HT1080 (cell line): ENCODE measurements around a stretch of chr20.

GRCh38 chr20:49750563-49751045 lies 36.9 kb upstream of the B4GALT5 start:
RAMPAGE:
- cytosol, long total RNA = no peak
- long total RNA = no peak
- nucleus, long total RNA = no peak

DNA sequence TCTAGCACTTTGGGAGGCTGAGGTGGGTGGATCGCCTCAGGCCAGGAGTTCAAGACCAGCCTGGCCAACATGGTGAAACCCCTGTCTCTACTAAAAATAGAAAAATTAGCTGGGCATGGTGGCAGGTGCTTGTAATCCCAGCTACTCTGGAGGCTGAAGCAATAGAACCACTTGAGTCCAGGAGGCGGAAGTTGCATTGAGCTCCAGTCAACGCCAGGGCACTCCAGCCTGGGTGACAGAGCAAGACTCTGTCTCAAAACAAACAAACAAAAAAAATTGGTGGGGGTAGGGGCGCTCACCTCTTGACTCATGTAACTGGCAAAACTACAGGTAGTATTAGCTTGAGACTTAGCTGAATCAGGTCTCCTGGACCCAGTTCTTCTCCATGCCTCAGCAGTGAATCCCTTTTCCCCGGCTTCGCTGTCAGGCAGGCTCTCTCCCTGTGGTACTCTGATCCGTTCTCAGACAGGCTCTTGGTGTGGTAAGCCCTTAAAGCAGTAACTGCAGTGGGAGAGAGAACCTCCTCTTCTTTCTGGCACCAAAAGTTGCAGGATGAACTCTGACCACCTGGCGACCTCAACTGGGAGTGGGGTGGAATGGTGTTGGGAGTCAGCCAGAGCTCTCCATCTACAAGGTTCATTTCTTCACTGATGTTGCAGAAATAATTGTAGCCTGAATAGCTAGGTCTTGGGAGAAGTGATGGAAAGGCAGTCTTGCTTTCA lies 12.9 kb downstream of the SLC9A8 start:
RAMPAGE:
- cytosol, long total RNA = no peak
- long total RNA = no peak
- nucleus, long total RNA = no peak

DNA sequence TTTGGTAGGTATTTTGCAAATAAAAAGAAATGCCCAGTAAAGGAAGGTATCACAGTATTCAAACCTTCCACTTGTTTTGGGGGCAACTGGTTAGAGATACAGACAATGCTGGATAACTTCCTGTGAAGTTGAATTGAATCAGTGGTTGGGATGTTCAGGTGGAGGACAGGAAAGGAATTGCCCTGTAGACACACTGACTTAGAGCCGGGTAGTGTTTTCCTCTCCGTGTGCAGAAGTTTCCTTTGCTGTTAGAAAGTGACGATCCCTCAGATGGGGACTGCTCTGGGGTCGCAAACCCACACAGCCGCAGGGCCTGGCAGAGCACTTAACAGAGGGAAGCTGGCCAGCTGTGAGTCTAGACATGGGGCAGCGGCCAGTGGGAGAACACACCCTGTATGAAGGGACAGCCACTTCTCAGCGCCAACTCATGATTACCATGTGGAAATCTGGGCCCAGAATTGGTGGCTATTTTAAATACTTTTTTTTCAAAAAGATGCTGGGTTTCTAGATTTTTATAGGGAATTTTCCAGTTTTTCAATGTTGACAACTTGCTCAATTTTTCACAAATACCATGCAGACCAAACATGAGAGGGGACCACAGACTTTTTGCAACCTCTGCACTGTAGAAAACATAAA lies 39.3 kb downstream of the SLC9A8 start:
RAMPAGE:
- cytosol, long total RNA = no peak
- long total RNA = no peak
- nucleus, long total RNA = no peak

DNA sequence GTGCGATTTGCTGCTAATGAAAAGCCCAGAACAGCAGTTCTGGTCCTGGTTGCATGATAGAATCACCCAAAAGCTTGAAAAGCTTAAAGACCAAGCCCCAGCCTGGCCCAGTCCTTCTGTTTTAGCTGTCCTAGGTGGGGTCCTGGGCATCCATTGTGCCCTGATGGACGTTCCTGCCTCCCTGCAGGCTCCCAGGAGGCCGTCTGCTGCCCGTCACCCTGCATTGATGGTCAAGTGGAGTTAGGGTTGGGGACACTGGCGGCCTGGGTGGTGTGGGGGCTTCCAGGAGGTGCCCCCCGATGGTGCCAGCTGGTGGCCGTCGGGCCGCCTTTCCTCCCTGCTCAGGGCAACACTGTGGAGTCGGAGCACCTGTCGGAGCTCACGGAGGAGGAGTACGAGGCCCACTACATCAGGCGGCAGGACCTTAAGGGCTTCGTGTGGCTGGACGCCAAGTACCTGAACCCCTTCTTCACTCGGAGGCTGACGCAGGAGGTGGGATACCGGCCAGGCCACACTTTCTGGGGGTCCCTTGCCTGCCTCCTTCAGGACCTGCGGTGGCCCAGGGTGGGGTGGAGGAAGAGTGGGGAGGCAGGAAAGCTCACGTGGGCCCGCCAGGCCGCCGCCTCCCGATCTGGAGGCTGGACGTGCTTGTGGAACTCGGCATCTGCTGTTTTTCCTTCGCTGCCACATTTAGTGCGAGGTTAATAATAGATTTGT lies 28.8 kb downstream of the SPATA2 start:
RAMPAGE:
- cytosol, long total RNA = no peak
- long total RNA = no peak
- nucleus, long total RNA = no peak

GRCh38 chr20:49899323-49900143 lies 15.8 kb downstream of the SPATA2 start:
RAMPAGE:
- cytosol, long total RNA = no peak
- long total RNA = no peak
- nucleus, long total RNA = no peak

DNA sequence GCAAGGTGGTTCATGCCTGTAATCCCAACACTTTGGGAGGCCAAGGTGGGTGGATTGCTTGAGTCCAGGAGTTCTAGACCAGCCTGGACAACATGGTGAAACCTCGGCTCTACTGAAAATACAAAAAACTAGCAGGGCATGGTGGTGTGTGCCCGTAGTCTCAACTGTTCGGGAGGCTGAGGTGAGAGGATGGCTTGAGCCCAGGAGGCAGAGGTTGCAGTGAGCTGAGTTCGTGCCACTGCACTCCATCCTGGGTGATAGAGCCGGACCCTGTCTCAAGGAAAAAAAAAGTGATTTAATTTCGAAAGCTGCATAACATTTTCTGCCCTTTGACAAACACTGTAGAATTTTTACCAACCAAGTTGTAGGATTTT lies 6.3 kb downstream of the RNF114 start:
RAMPAGE:
- cytosol, long total RNA = no peak
- long total RNA = no peak
- nucleus, long total RNA = no peak

GRCh38 chr20:50029763-50030574 lies 47.2 kb downstream of the SNAI1 start:
RAMPAGE:
- cytosol, long total RNA = no peak
- long total RNA = no peak
- nucleus, long total RNA = no peak

RAMPAGE:
- cytosol, long total RNA = no peak
- long total RNA = no peak
- nucleus, long total RNA = no peak
Measured at GRCh38 chr20:50085859-50086420, 27.0 kb downstream of the UBE2V1 start.

DNA sequence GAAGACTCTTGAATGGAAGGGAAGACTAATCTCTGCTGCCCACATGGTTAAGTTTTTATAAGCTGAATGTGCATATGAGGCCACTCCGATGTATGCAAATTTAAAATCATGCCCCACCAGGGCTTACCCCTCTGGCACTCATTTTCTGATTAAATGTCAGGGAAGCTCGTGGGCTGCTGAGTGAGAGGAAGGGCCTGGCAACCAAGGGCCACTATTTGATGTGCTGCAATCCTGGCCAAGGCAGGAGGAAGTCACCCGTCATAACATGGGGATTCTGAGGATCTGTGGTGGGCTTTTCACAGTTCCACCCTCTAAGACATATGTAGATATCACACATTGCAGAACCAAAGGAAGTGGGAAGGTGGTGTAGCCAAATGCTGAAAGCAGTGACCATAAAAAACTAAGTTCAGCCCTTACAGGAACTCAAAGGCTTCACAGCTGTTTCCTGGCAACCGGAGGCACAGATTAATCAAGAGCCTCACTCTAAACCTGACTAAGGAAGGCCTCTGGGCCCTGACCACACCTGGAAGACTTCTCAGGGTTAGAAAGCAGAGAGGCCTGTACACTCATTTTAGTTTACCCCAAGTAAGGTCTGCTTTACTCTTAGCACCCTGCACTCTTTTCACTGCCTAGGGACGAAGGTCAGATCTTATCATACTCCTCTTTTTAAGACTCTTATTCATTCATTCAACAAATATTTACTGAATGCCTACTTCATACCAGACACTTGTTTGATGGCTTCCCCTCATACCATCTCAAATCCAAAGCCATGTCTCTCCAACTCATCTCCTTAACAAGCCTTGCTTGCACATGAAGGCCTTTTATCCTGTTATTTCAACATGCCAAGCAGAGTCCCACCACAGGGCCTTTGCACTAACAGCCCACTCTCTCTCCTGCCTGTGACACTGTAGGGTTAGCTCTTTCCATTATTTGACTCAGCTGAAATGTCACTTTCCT lies 2.7 kb downstream of the UBE2V1 start:
RAMPAGE:
- cytosol, long total RNA = no peak
- long total RNA = no peak
- nucleus, long total RNA = no peak

RAMPAGE:
- cytosol, long total RNA = no peak
- long total RNA = no peak
- nucleus, long total RNA = no peak
Measured at GRCh38 chr20:50187381-50188051, 3.1 kb upstream of the CEBPB start.

DNA sequence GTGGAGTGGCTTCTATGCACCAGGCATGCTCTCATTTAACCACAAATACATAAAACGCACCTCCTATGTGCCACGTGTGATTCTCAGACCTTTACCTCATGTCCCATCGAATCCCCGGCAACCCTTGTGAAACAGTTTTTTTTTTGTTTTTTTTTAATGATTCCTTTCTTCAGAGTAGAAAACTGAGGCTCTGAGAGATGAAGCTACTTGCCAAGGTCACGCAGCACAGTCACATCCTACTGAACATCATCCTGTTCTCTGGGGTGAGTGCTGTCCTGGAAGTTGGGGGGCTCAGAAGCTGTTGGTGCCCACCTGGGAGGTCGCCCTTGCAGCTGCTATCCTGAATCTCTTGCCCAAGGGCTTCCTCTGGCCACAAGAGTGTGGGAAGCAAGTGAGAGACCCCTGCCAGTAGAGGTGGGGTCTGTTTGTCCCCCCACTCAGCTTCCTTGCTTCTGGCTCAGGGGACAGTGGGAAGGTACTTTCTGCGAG lies 84.9 kb downstream of the CEBPB start:
RAMPAGE:
- cytosol, long total RNA = no peak
- long total RNA = no peak
- nucleus, long total RNA = no peak

GRCh38 chr20:50283638-50284361 lies 93.2 kb downstream of the CEBPB start:
RAMPAGE:
- cytosol, long total RNA = no peak
- long total RNA = no peak
- nucleus, long total RNA = no peak

DNA sequence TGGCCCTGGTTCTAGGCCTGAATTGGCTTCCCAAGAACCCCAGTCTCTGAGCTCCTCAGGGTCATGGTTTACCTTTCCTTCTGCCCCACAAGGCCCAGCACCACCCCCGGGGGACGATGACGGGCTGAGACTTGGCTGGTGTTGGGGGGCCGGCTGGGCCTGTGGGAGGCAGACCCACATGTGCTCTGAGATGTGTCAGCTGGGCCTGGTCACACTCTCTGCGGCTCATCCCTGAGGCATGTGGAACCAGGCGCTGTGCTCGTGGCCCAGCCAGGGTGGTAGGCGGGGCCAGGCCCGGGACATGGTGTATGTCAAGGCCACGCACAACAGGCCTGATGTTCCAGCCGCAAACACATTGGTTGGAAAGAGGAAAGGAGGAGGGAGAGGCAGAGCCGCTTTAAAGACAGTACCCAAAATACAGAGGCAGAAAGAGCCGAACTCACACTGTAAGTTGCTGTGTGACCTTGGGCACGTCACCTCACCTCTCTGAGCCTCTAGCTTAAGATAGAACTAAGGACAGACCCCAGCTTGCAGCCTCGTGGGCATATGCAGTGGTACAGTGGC lies 114.7 kb downstream of the CEBPB start:
RAMPAGE:
- cytosol, long total RNA = no peak
- long total RNA = no peak
- nucleus, long total RNA = no peak

DNA sequence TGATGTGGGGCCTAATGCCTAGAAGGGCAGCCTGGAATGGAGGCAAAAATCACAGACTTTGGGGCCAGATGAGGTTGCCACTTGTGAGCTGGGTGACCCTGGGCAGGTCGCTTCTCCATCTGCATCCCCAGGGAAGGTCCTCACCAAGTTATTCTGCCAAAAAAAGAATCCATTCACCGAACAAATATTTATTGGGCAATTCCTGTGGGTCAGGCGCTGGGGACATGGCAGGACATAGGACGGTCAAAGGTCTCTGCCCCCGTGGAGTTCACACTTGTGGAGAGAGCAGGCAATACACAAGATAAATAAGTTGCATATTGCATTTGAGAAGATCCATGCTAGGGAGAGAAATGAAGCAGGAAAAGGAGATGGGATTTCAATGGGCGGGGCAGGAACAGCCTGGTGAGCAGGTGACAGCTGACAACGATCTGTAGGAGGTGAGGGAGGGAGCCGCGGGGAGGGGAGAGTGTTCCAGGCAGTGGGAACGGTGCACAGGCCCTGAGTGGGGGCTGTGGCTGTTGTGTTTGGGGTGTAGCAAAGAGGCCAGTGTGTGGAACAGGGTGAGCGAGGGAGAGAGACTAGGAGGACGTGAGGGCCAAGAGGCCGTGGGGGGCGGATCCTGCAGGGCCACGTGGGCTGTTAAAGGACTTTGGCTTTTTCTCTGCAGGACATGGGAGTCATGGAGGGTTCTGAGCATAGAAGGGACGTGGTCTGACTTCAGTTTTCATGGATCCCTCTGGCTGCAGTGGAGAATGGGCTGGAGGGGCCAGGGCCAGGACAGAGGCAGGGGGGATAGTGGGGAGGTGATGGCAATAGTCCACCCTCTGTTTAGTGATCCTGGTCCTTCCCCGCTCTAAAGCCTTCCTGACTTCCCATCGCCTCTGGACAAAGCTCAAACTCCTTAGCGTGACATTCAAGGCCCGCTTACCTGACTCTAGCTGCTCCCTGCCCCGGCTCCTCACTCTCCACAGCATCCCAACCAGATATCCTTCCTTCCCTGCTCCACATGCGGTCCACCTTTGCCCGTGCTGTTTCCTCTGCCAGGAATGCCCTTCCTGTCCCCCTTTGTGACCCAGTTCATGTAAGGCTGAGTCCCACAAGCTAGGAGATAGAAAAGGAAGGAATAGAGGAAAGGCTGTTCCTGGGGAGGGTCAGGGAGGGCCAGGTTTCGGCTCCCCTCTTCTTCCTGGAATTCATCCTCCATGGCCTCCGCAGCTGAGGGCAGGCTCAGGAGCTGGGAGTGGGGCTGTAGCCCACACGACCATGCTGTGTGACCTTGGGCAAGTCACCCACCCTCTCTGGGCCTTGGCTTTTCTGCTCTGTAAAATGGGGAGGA lies 115.7 kb downstream of the CEBPB start:
RAMPAGE:
- cytosol, long total RNA = no peak
- long total RNA = no peak
- nucleus, long total RNA = no peak

RAMPAGE:
- cytosol, long total RNA = no peak
- long total RNA = no peak
- nucleus, long total RNA = no peak
Measured at GRCh38 chr20:50335193-50335392, 144.5 kb downstream of the CEBPB start.

RAMPAGE:
- cytosol, long total RNA = no peak
- long total RNA = no peak
- nucleus, long total RNA = no peak
Measured at GRCh38 chr20:50339033-50339915, 148.6 kb downstream of the CEBPB start.

GRCh38 chr20:50388679-50389159 lies 121.5 kb upstream of the PTPN1 start:
RAMPAGE:
- cytosol, long total RNA = no peak
- long total RNA = no peak
- nucleus, long total RNA = no peak

DNA sequence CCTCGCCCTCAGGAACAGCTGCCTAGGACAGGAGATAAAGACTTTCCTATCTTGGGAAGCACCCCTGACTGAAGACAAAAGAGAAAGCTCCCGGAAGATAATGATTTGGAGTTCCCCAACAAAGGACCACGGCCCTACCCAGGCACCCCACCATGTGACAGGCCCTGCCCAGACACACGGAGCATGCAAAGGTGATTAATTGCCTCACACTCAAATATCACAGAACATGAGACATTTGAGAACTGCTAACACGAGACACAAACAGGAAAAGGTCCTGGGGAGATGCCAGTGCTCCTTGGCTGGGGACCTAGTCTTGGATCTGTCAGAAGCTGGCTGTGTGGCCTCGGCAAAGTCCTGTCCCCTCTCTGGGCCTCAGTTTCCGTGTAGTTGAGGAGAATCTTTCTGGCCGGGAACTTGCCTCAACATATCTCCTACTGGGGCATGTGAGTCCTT lies 82.5 kb upstream of the PTPN1 start:
RAMPAGE:
- cytosol, long total RNA = no peak
- long total RNA = no peak
- nucleus, long total RNA = no peak

DNA sequence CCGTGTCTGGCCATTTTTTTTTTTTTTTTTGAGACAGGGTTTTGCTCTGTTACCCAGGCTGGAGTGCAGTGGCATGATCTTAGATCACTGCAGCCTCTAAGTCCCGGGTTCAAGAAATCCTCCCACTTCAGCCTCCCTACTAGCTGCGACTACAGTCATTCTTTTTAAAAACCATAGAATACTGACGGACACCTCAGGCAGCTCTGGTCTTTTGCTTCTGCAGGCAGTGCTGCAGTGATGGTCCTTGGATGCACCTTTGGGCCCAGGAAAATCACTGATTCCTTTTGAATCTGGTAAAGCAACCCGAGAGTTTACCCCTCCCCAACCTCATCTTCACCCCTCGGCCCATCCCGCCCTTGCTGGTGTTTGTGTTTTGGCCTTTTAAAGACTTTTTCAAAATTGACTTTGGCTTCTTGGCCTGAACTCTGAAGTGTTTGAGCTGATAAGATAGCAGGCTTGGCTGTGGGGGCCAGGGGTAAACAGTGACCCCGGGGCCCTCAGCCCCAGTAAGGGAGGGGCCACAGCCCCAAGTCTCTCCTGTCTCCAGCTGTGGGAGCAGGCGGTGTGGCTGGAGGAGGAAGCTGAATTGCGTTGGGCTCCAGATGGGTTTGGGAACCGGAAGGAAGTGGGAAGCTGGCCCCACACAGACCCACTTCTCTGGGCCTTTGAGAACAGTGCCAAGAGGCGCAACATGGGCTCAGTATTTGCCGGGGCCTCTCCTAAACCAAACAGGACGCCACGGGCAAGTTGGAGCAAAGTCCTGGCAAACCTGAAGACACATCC lies 54.6 kb upstream of the PTPN1 start:
RAMPAGE:
- cytosol, long total RNA = no peak
- long total RNA = no peak
- nucleus, long total RNA = no peak

GRCh38 chr20:50517423-50518005 lies 7.3 kb downstream of the PTPN1 start:
RAMPAGE:
- cytosol, long total RNA = no peak
- long total RNA = no peak
- nucleus, long total RNA = no peak